A172 (cell line): ENCODE measurements around the gene NRM.

GRCh38 chr6:29759470-29759860 is 36.2 kb downstream of the HLA-F start:
- RAMPAGE, long total RNA: no peak

DNA sequence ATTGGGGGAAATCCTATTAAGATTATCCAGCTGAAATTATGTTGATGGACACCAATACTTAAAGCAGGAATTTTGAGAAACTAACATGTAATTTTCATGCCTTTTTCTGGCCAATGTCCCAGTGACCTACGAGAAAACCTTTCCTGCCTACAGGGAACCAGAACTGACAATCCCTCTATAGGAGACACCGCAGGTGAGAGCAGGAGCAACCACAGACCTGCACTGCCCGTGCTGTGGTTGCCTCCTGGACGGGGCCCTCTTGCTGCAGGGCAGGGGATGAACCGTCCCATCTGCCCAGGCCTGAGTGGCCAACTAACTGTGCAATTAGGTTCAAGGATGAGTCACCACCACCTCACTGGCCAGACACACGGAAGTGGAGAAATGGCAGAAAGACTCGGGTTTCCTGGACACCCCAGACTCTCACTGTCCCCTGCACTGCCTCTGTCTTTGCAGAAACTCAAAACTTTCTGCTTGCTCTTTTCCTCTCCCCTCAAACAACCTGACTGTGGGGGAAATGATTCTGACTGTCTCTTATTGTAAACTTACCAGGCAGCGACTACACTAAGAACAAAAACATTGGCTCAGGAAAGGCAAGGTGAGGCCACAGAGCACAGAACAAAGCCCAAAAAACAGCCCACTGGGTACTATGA is 13.8 kb upstream of the HLA-G start:
- RAMPAGE, long total RNA: no peak

- RAMPAGE, long total RNA: no peak
Observed at GRCh38 chr6:29827995-29829027, 686 bp downstream of the HLA-G start.

DNA sequence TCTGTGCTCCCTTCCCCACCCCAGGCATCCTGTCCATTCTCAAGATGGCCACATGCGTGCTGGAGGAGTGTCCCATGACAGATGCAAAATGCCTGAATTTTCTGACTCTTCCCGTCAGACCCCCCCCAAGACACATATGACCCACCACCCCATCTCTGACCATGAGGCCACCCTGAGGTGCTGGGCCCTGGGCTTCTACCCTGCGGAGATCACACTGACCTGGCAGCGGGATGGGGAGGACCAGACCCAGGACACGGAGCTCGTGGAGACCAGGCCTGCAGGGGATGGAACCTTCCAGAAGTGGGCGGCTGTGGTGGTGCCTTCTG is 53.2 kb upstream of the HLA-A start:
- RAMPAGE, long total RNA: no peak

DNA sequence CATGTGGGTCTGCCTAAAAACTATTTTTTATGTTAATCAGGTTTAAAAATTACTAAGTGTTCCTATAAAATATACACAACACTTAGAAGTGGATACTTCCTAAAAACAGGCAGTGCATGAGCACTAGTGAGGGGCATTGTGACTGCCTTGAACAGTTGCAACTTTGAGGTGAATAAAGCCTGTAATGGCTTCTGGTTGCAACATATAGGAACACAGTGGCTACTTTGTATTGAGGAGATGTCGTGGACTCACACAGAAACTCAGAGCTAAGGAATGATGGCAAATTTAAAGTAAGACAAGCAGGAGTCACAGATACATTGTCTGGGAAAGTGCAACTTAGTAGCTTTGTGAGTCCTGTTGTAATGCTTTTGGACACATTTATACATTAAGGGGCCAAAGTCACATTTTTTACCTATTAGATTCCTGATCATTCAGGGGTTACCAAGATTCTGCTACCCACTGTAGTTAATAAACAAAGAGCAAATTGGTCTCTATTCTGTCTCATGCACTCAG is 823 bp upstream of the HLA-A start:
- RAMPAGE, long total RNA: no peak

GRCh38 chr6:29943641-29943954 is 1.3 kb downstream of the HLA-A start:
- RAMPAGE, long total RNA: no peak

GRCh38 chr6:29980570-29981032 is 38.3 kb downstream of the HLA-A start:
- RAMPAGE, long total RNA: no peak

DNA sequence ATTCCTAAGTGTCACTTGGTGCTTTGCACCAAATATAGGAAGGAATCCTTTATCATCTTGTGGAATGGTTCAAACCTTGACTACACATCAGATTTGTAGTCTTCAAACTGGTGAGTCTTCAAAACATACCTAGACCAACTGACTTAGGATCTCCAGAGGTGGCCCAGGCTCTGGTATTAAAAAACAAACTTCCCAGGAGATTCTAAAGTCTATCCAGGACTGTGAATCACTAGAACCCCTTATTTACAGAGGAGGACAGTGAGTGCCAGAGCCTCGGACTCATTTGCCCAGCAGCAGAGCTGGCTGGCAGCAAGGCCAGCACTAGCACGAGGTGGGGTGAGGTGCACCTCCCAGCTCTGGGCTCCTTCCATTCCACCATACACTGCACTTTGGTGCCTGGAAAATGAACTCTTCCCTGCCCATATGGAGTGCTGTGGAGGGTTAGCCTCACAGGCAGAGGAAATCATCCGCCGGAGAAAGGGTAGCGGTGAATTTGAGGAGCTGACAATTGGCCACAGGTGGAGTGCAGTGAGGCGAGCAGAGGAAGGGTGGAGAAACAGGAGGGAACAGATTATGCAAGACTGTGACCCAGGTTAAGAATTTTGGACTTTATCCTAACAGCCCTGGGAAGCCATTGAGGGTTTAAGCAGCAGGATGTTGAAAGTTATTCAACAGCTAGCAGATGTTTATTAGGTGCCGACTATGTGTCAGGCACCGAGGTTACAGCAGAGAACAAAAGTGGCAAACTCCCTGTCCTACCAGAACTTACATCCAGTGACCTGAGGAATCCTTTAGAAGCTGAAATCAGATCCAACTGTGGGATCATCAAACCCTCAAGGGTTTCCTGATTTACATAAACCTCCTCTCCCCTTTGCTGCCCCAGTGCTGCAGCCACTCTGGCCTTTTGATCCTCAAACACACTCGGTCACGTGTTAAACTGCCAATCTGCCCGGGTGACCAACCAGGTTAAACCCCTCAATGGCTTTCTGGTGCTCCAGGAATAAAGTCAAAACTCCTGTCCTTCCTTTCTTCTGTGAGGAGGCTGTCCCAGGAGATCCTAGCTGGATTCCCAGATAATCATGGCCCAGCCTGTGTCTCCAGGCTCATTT is 6.3 kb downstream of the TRIM26 start:
- RAMPAGE, long total RNA: no peak

DNA sequence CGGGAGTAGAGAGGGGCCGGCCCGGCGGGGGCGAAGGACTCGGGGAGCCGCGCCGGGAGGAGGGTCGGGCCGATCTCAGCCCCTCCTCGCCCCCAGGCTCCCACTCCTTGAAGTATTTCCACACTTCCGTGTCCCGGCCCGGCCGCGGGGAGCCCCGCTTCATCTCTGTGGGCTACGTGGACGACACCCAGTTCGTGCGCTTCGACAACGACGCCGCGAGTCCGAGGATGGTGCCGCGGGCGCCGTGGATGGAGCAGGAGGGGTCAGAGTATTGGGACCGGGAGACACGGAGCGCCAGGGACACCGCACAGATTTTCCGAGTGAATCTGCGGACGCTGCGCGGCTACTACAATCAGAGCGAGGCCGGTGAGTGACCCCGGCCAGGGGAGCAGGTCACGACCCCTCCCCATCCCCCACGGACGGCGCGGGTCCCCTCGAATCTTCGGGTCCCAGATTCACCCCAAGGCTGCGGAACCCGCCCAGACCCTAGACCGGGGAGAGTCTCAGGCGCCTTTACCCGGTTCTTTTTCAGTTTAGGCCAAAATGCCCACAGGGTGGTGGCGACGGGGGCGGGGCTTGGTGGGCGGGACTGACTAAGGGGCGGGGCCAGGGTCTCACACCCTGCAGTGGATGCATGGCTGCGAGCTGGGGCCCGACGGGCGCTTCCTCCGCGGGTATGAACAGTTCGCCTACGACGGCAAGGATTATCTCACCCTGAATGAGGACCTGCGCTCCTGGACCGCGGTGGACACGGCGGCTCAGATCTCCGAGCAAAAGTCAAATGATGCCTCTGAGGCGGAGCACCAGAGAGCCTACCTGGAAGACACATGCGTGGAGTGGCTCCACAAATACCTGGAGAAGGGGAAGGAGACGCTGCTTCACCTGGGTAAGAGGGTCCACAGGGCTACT is 575 bp downstream of the HLA-E start:
- RAMPAGE, long total RNA: no peak

- RAMPAGE, long total RNA: no peak
Observed at GRCh38 chr6:30521070-30521658, 31.9 kb downstream of the HLA-E start.

DNA sequence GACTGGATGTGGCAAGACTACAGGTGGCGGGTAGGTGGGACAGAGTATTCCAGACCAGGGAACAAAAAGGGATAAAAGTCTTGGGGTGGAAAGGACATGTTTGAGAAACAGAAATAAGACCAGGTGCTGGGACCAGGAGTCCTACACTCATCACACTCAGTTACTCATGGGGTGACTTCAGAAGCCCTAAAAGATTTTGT is 21.2 kb downstream of the GNL1 start:
- RAMPAGE, long total RNA: no peak

- RAMPAGE, long total RNA: no peak
Observed at GRCh38 chr6:30555364-30555530, 1.0 kb downstream of the GNL1 start.

GRCh38 chr6:30562768-30563547 is 5.9 kb downstream of the PRR3 start:
- RAMPAGE, long total RNA: no peak

GRCh38 chr6:30601460-30602610 is 15.2 kb downstream of the PPP1R10 start:
- RAMPAGE, long total RNA: no peak

GRCh38 chr6:30625269-30626228 is 1.1 kb upstream of the ATAT1 start:
- RAMPAGE, long total RNA: no peak

DNA sequence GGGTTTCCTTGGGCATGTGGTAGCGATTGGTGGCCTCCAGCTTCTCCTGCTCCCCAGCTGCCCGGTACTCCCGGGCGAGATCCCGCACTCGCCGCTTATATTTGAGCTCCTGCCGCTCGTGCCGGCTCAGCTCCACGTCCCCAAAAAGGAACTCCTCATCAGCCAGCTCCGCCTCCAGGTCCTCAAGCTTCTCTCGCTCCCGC is 7.4 kb downstream of the DHX16 start:
- RAMPAGE, long total RNA: no peak

- RAMPAGE, long total RNA: no peak
Observed at GRCh38 chr6:30676016-30677470, 3.7 kb upstream of the DHX16 start.

- RAMPAGE, long total RNA: no peak
Observed at GRCh38 chr6:30683833-30684308, 2.6 kb downstream of the PPP1R18 start.

DNA sequence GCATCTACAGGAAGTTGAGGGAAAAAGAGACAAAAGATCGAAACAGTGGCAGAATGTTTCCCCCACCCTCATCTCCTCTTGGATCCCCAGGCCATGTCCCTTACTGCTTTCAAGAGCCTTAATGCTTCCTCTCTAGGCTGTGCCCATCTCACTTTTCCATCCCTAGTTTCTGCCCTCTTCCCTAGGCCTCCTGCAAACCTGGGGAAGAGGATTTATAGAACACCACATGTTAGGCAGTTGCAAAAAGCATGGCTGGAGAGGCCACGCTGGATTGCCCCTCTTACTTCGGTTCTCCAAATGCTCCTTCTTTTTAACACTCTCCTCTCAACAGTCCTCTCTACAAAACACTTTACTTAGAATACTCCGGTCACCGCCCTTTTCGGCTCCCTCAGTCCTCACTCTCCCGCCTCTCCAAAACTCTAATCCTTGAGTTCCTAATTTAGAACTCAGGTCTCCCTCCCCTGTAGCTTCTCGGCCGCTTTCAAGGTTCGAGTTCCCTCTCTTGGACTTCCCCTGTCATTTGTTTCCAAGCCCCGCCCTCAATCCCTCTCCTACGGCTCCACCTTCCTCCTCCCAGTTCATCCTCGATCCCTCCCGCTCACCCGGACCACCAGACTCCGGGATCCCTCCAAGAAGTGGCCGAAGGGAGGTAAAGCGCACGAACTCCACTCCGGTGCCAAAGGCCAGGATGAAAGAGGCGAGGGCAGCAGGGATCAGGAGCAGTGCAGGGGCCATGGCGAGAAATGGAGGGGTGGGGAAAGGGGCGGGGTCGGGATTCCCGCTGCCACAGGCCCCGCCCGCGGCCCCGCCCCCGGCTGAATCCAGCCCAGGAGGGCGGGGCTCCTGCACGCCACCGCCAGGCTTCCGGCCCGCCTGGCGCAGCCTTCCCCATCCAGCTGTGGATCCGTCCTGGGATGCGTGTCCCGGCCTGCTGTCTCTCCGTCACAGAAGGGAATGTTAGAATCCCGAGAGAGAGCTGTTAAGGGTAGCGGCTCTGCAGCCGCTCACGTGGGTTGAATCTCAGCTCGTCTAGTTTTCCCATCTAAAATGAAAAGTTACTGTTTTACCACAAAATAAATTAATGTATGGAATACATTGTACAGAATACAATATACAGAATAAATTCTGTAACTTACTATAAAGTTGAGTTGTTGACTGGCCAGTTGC is at the start of gene NRM:
TSS of gene NRM (minus strand) at position 745 of the 1,167 bp plus-strand sequence.
- RAMPAGE, long total RNA: start-site peak on the minus strand centred at position 719 of the sequence, 105 bp wide, 32 and 35 reads in 2 replicates

- RAMPAGE, long total RNA: no peak
Observed at GRCh38 chr6:30741400-30742024, 975 bp downstream of the FLOT1 start.